Mesenchymal stem cell of adipose (primary cell): ENCODE results near the gene STRA8.

DNA sequence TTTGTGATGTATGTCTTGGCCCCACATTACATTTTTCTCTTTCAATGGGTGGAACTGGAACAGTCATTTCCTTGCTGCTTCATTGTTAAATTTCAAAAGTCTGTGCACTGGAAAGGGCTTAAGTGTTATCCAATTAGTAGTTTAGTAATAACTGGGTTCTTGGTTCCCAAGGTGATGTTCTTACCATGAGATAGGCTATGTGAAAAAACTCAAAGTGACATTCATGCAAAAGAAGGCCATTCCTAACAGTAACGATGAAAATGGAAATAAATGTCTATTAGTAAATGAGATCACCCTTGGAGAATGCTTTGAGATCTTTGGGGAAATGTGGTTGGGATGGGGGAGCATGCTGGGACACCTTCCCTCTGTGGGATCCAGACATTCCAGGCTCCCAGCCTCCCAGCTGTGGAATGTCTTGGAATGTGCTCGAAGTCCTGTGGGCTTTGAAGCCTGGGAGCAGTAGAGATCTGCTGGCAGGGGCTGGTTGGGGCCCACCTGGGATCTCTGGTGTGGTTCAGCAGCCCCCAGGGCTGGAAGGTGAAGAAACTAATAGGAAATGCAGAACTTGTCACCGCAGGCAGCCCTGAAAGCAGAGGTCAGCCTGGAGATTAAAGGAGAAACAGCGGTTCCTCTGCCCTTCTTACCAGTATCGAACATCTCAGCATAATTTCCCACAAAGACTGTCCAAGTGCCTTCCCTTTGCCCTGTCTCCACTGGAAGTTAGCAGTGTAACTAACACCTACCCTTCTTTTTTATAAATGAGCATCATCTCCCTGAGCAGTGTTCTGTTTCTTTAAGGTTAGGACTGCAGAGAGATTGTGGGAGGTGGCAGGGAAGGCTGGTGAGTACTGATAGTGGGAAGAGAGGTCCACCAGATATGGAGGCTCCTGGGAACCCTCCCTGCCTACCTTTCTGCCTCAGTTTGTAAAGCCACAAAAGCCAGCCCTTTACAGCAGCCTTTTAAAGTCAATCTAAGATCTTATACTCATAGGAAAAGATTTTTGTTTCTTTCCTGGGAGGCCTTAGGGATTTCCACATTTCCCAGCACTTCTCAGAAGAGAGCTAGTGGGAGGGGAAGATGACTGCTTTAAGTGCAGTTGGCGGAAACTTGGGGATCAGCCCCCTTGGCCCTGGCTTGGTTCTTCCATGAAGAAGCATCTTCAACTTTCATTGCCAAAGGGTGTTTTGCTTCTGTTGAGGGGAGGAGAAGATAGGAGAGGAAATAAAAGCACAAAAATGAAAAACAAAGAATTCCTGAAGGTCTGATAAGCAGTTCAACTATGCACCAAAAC, 36.9 kb upstream of the CALD1 start:
- CAGE, long polyA plus RNA, result no peak

DNA sequence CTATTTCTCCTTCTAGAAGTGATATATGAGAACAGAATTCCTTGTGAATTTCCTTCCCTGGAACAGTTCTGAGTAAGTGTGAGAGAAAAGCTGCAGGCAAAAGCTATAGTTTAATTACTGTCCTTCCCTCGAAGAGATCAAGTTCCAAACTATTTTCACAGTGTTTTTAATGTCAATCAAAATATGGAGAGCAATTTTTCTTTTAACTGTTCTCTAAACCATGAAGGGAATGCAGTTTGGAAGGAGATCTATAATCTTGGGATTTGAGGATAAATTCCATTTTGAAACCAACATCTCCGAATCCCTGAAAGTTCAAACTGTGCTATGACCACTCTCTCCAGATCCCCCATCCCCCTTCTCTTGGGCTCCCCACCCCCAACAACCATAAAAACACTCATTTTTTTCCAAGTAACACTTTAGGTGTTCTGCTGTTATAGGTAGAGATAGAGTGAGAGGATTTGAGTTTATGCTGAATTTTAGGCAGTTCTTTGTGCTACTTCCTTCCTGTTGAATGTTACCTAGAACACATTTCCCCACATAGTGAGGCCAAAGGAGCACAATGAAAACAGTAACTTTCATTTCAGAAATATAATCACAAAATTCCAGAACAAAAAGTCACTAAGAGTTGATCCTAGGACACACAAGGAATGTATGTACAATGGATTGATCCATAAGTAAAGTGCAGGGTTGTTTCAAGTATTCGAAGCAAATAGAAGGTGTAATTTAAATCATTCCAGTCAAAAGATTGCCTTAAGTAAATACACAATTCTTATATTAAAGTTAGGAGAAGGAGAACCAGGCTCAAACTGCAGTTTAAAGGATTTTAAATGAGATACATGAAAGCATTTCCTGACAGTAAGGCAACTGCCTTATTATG, 1.9 kb downstream of the CALD1 start:
- CAGE, long polyA plus RNA, result no peak

DNA sequence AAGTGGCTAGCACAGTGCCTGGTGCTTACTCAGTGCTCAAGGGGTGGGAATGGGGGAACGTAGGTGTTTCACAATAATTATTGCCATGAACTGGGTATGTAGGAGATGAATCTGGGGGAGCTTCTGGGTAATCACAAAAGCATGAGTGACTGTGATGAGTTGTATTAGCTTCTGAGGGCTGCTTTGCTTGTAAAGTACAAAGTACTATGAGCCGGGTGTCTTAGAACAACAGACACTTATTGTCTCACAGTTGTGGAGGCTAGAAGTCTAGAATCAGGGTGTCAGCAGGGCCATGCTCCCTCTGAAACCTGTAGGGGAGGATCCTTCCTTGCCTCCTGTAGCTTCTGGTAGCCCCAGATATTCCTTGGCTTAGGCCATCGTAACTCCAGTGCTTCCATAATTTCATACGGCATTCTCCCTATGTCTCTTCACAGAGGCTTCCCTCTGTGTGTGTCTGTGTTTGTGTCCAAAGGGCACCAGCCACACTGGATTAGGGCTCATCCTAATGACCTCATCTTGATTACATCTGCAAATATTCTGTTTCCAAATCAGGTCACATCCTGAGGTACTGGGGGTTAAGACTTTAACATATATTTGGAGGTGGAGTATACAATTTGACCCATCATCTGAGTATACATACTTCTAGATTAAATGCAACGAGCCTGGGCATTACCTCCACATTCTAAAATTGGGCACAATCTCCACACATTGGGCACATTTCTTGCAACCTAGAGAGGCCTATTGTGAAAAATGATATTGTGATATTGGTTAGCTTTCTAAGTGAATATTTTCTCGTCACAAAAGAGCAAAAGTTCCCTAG, 84.7 kb upstream of the AGBL3 start:
- CAGE, long polyA plus RNA, result no peak

DNA sequence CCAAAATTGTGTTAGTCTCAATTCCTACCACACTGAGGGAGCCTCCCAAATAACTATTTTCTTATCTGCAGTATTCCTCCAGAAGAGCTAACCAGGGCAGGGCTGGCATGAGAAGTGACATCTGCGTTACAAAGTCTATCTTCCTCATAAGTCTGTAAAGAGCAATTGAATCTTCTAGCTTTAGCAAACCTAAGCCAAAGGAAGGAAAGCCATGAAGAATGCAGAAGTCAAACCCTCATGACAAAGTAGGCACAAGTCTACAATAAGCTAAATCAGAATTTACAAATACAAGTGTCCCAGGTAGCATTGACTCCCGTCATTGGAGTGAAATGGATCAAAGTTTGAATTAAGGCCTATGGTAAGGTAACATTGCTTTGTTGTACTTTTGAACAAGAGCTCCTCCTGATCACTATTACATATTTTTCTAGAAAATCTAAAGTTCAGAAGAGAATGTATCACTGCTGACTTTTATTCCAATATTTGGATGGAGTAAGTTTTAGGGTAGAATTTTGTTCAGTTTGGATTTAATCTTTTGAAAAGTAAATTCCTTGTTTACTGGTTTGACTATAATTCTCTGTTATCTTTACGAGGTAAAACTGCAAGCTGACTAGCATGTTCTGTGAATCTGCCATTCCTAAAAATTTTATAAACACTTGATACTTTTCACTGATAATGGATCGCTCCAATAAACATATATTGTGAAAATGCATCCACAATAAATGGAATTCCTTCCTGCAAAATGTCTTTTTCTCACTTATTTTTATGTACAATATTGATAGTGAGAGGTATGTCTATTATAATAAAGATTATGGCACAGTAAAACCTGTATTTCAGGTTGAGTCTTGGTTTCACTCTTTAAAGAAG, 16.2 kb upstream of the AGBL3 start:
- CAGE, long polyA plus RNA, result no peak

DNA sequence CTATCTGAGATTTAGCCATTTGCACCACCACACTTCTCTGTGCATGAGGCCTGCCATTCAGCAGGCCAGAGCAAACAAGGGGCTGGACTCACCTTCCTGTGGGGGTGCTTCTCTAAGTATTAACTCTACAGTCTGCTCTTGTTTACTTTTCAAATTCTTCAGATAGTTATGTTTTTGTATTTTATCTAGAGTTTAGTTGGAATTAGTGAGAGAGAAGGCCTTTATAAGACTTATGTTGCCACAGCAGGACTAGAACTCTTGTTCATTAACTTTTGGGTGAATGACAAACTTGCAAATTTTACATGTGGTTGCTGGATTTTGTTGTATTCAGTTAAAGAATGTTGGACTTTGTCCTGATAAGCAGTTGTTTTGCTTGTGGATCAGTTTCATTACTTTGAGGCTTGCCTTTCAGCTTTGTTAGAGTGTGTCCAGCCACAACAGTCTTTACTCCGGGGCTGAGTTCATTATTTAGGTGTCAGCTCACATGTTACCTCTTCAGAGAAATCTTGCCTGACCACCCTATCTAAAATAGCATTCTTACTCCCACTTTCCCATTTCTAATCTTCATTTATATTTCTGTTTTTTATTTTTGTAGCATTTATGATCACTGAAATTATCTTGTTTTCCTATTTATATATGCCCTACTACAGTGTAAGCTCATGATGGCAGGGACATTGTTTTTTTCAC, 5.7 kb downstream of the AGBL3 start:
- CAGE, long polyA plus RNA, result no peak

- CAGE, long polyA plus RNA, result no peak
Measured at GRCh38 chr7:135177331-135178133, 7.0 kb upstream of the CYREN start.

- CAGE, long polyA plus RNA, result no peak
Measured at GRCh38 chr7:135212199-135212606, 877 bp upstream of the WDR91 start.

GRCh38 chr7:135233723-135233974, at the start of gene STRA8:
Gene STRA8, plus strand, starts transcription at chr7:135233838.
- CAGE, long polyA plus RNA, result no peak

DNA sequence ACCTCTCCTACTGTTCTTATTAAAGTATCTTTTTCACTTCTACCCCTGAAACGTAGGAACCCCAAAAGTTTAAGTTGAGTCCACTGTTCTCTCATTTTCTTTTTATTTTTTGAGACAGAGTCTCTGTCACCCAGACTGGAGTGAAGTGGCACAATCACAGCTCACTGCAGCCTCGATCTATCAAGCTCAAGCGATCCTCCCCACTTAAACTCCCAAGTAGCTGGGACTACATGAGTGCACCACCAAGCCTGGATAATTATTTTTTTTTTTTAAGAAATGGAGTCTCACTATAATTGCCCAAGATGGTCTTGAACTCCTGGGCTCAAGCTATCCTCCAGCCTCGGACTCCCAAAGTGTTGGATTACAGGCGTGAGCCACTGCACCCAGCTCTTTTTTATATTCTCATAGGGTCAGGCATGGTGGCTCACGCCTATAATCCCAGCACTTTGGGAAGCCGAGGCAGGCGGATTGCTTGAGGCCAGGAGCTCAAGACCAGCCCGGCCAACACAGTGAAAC, 13.1 kb downstream of the CNOT4 start:
- CAGE, long polyA plus RNA, result no peak

- CAGE, long polyA plus RNA, result no peak
Measured at GRCh38 chr7:135508627-135509157, 1.2 kb downstream of the CNOT4 start.

- CAGE, long polyA plus RNA, result no peak
Measured at GRCh38 chr7:135757741-135758919, 9.5 kb upstream of the FAM180A start.

- CAGE, long polyA plus RNA, result no peak
Measured at GRCh38 chr7:135927116-135927685, 50.0 kb downstream of the MTPN start.

DNA sequence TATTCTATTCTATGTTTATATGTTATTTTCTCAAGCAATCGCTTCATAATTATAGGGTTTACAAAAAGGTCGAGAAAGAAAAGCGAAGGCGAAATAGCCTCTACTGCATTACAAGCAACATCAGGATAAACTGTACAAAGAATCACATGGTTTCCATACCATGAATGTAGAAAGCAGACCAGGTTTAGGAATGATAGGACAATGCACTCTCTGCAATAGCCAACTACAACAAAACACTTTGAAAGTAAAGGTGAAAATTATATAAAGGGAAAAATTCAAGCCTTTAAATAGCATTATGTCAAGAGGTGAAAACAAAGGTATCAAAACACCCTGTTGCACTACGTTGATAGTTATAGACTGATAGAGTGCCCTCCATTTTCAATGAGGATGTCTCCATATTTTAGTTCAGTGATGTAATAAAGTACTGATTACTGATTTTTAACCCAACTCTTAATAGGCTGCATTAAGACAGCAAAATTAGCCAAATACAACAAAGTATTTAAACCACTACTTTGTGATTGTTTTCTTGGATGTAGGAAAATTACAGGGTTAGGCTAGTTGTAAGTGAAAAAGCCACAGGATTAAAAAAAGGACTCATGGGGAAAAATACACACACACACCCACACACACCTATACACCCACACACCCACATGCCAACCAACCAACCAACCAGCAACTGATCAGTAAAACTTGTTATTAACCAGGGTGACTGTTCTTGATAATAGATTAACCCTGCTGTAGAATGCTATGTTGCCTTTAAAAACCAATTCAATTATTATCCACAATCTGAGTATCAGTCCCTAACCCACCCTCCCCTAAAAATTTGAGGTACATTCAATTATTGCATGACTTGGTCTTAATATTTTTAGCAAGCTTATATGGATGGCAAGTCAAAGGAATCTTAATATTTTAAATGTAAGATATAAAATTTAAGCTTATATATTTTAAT, 49.2 kb downstream of the MTPN start:
- CAGE, long polyA plus RNA, result no peak

DNA sequence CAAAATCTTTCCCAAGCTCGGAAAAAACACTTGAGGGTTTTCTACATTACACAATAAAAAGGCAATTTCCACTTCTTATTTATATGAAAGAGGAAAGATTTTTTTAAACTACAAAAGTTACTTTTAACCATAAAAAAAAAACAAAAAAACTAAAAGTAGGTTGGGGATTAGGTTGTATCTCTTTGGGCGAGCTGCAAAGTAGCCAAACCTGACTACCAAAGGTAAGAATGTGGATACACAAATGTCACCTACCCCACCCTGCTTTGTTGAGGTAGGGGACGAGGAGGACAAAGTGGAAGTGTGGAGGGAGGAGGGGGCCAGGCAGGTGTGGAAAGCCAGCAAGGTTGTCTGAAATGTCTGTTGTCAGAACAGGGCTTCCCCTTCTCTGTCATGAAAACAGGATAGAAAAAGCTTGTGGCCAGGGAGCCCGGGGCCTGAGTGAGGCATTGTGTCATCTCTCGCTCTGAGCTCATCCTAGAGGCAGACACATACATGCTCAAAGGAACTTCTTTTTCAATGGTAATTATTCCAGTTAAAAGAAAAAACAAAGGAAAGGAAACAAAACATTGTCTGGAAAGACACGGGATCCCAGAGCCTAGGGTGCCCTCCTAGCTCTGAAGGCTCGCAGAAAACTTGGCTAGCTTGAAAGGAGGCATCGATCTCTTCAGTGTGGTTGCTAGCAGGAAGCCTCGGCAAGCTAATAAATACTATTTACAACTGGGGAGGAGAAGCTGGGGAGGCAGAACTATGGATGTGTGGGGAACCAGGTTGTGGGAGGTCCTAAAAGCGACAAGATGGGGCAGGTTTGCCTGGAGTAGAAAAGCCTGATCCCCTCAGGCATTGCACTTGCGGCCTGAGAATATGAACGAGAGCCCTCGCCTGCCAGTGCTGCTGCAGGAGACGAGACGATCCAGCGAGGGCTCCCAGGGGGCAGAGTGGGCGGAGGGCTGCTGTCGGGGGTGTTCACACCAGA, 32.5 kb upstream of the DGKI start:
- CAGE, long polyA plus RNA, result no peak

- CAGE, long polyA plus RNA, result no peak
Measured at GRCh38 chr7:137890170-137891207, 43.7 kb upstream of the DGKI start.

- CAGE, long polyA plus RNA, result no peak
Measured at GRCh38 chr7:137943945-137944777, 57.7 kb downstream of the CREB3L2 start.

GRCh38 chr7:137949353-137950099, 52.4 kb downstream of the CREB3L2 start:
- CAGE, long polyA plus RNA, result no peak

GRCh38 chr7:137954515-137955268, 47.2 kb downstream of the CREB3L2 start:
- CAGE, long polyA plus RNA, result no peak

DNA sequence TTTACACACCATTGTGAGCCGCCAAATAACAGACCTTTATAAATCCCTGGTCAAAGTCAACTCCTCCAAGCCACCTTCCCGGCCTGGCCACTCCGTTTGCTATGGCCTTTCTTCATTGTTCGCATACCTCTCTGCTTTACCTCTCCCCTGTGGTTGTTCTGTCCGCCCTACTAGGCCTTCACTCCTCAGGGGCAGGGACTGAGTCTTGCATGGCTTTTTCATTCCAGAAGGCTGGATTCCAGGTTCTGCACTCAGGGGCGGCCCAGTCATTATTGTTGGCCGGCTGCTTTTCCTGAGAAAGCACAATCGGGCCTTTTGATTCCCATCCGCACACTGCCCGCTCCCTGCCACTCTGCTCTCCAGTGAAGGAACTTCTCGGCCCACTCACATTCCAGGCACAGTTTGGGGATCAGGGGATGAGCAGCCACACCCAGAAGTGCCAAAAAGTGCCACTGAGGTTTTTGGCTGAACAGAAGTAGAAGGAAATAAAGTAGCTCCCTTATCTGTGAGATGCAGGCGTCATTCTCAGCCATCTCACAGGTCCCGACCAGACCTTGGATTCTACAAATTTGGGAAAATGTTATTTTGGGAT, 18.2 kb downstream of the CREB3L2 start:
- CAGE, long polyA plus RNA, result no peak

DNA sequence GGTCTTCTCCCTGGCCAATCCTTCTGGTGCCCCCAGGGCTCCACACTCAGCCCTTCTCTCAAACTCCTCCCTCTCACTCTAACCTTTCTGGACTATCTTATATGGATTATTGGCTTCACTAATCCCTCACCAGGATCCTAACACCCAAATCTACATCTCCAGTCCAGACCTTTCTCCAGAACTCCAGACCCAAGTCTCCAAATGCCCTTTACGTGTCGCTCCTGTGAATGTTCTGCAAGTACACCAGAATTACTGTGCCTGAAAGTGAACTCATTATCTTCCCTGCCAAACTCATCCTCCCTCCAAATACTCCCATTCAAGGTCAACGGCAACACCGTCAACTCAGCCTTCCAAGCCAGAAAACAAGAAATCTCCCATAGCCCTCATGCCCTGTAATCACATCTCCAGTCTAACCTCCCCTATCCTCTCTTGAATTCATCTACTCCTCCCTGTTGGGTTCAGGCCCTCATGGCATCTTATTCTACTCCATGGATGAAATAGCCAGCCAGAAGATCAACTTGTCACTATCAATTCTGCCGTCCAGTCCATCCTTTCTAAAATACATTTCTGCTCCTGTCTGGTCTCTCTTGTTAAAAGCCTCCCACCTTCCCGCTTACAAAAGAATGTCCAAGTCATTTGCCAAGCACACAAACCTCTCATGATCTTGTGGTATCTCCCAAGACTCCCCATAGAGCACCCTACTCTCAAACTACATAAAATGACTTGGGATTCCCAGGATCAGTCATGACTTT, 12.2 kb downstream of the CREB3L2 start:
- CAGE, long polyA plus RNA, result no peak